Epidermal melanocyte (primary cell): ENCODE measurements around a stretch of chr18.

DNA sequence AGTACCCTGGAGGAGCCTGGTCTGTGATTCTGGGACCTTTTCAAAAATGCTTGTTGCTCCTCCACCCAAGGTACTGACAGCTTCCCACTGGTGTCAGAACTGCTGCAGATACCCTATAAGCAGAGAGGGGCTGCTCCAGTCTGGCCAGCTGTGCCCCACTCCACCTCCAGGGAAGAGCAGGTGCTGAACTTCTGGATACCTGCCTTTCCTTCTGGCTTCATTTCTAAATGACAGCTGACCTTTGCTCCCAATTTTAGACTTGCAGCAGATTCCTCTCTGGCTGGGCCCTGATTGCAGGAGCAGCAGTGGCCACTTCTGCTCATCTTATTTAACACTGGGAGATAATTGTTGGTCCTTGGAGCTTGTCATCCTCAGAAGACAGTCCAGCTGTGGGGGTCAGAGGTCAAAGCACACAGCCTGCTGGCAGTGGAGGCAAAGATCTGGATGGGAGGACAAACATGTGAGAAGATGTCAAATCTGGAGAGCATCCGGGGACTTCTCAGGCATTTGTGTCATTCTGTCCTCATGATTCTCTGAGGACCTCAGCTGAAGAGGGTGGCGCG lies 38.9 kb downstream of the SETBP1 start:
- RRBS = no CpG with 5 or more reads among the region's 3 CpGs

GRCh38 chr18:44743891-44745240 lies 63.7 kb downstream of the SETBP1 start:
- RRBS = 57% methylated on average over 10 of the region's 55 CpGs

DNA sequence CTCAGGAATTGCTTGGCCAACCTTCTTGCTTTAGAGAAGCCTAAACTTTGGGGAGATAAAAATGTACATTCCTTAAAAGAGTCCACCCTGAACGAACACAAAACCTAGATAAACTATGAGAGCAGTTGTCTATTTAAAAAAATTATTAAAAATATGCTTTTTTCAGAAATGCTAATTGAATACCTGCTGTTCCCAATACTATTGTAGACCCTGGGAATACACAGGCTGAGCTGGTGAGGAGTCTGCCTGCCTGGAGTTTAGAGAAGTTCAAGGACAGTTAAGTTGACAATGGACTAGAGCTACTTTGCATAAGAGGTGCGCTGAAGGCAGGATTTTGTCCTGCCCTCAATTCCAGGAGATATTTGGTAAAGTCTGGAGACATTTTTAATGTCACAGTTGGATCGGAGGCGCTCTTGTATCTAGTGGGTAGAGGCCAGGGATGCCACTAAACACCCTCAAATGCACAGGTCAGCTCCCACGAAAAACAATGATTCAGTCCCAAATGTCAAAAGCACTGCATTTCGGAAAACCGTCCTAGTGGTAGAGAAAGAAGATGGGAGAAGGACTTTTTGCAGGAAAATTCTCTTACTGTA lies 110.2 kb downstream of the SETBP1 start:
- RRBS = no CpG with 5 or more reads among the region's 7 CpGs

GRCh38 chr18:44839164-44839976 lies 158.7 kb downstream of the SETBP1 start:
- RRBS = no CpG with 5 or more reads among the region's 8 CpGs

DNA sequence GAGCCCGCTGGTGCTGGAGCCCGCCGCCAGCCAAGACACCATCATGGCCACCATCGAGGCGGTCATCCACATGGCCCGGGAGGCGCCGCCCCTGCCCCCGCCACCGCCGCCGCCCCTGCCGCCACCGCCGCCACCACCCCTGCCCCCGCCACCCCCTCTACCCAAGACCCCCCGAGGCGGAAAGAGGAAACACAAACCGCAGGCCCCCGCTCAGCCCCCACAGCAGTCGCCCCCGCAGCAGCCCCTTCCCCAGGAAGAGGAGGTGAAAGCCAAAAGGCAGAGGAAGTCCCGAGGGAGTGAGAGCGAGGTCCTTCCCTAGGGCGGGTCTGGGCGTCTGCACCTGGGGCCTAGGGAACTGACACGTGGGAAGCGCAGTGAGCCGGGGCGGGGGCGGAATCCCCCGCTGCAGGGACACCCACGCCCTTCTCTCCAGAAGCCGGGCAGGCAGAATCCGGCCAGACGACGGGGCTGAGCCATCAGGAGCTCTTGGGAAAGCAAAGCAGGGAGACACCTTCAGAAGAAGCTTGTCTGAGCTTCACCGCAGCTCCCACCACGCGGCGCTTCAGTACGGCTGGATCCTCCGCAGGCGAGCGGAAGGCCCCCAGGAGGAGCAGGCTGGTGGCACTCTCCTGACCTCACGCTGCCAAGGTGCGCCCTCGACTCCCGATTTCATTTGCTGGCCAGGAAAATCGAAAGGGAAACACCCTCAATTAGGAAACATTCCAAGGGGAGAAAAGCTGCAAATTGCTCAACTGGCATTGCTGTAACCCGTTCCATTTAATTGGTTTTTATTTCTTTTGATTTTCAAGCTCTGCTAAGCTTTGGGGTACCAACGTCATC lies 382.9 kb downstream of the SETBP1 start:
- RRBS = 88% methylated on average over 6 of the region's 52 CpGs

DNA sequence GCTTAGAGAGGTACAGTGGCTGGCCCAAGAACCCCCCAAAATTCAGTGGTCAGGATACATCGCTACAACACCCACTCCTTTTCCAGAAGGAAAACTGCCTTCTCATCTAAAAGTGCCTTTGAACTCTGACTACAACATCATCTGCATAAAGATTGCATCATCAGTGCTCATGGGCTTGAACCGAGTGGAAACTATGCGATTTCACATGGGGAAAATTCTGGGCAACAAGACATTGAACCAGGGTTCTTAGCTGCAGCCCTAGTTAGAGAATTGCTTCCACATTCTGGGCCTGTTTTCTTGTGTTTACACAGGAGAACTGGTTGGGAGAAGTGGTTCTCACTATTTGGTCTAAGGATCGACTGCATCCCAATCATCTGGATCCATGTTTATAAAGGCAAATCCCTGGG lies 294.5 kb upstream of the SLC14A2 start:
- RRBS = no CpG with 5 or more reads among the region's 4 CpGs

DNA sequence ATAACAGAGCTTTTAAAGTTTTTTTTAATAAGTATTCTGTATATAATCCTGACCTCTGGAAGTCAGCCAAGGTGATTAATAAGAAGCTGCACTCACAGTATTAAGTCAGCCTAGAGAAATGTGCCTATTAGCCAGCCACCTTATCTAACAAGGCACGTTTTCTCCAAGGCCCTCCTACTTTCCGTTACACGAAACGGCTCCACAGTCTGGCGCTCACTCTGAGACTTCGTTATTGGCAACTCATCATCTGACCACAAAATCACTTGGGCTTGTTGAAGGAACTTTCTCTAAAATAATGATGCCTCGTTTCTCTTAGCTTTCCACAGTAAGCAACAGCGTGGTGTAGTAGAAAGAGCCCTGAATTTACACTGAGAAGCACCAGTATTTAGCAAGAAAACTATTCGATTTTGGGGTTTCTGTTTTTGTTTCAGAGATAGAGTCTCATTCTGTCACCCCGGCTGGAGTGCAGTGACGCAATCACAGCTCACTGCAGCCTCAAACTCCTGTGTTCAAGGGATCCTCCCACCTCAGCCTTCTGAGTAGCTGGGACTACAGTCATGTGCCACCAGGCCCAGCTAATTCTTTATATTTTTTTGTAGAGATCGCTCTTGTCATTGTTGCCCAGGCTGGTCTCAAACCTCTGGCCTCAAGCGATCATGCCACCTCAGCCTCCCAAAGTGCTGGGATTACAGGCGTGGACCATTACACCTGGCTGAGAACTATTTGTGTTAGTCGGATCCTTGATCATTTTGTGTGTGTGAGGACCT lies 53.5 kb upstream of the SLC14A1 start:
- RRBS = no CpG with 5 or more reads among the region's 15 CpGs

GRCh38 chr18:46070240-46070552 lies 1.9 kb downstream of the PSTPIP2 start:
- RRBS = no CpG with 5 or more reads among the region's 5 CpGs

DNA sequence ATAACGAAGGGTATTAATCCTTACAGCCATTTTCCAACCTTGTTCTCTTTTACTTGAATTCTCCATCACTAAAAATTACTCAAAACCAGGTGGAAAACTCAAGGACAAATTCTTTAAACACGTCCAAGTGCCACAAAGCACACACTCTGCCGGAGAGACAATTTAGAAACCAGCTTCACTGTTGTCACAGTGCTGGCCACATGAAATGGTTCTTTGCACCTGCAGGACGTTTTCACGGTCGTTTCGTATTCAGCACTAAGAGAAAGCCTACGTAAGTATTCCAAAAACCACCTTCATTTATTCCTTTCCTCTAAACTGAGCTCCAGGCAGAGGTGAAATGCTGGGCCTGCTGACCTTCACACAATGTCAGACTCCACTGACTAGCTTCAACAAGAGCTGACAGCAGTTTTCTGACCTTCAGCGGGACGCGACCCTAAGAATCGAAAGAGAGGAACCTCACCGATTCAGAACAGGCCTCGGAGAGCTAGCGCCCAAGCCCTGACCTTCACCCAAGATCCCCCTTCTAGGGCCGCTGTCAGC lies 650 bp downstream of the ATP5F1A start:
- RRBS = no CpG with 5 or more reads among the region's 16 CpGs

DNA sequence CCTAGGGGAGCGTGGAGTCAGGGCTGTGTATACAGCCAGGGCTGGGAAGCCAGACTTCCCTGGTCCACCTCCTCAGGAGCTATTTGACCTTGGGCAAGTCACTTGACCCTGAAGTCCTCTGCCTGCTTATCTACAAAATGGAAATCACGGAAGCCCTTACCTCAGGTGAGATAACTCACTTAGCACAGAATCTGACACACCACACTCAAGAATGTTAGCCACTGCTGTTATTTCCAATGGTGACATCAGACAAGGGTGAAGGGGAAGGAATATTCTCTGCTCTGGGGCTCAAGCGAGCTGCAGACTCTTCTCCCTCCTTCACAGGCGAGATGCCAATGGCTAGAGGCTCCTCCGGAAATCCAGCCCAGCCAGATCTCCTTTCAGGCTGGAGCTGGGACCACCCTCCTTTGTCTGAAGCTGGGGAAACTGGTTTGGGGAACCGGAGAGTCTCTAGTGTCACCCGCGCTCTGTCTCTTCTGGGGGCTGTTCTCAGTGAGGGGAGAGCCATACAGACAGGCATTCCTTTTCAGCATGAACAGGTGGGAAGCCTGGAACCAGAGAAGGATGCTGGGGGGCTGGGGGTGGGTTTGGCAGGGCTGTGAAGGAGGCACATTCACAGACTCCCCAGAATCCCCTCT lies 40.0 kb upstream of the RNF165 start:
- RRBS = 13% methylated on average over 2 of the region's 8 CpGs

DNA sequence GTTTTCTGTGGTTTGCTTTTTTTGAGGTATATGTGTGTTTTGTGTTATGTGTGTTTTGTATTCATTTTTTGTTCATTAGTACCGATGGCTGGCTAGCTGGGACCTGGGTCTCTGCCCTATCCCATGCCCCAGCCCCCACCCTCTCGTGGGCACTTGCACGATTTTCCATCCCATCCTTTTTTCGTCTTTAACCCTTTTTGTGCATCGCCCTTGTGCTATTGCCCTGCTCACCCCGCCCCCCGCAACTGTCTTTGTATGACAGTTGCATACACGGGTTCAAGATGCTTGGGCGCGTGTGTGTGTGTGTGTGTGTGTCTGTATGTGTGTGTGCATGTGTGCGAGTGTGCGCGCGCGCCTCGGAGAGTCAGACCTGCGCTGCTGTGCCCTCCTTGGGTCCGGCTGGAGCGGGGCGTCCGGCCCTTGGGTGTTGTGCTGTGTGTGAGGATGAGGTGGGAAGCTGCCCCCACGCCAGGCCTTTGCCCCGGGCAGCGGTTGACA lies 984 bp downstream of the RNF165 start:
- RRBS = 10% methylated on average over 3 of the region's 24 CpGs

GRCh38 chr18:46561737-46562092 lies 95.3 kb downstream of the LOXHD1 start:
- RRBS = no CpG with 5 or more reads among the region's 4 CpGs

- RRBS = no CpG with 5 or more reads among the region's 4 CpGs
These were observed 28.5 kb downstream of the KATNAL2 start for GRCh38 chr18:46945909-46946353.

- RRBS = 3% methylated on average over 7 of the region's 43 CpGs
These were observed 29.3 kb downstream of the KATNAL2 start for GRCh38 chr18:46946354-46947503.

- RRBS = 3% methylated on average over 11 of the region's 59 CpGs
These were observed 11.9 kb upstream of the SKOR2 start for GRCh38 chr18:47263159-47264027.

GRCh38 chr18:47710339-47710730 lies 220.1 kb downstream of the SMAD2 start:
- RRBS = no CpG with 5 or more reads among the region's 2 CpGs

DNA sequence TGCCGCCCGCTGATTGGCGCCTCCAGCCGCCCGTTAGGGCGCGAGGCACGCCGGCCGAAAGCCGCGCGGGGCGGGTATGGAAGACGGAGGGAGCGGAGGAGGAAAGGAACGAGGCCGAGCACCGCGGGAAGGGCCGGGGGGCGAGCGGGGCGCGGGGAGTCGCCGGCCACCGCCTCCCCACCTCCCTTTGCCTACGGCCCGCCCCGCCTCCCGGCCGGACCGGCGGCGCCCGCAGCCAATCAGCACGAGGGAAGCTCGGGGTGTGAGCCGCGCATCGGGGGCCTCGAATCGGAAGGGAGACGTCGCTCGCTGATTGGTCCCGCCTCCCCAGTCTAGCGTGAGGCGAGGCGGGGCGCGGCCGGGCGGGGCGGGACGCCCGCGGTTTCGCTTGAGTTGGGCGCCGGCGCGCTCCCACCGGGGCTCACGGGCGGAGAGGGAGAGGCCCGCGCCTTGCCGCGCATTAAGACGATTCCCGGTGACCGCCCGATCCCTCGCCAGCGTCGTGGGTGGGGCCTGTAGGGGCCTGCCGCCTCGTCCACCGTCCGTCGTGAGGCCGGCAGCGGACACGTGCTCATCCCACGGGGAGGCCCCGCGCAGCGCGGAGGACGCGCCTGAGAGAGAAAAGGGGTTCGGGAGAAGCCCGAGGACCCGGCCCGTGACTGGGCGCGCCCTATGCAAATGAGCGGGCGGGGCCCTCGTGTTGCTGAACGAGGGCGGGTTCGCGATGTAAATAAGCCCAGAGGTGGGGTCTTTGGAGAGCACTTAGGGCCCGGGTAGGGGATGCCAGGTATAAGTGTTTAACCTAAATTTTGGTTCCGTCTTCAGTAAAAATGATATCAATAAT lies 693 bp upstream of the SMAD2 start:
- RRBS = 3% methylated on average over 61 of the region's 108 CpGs

DNA sequence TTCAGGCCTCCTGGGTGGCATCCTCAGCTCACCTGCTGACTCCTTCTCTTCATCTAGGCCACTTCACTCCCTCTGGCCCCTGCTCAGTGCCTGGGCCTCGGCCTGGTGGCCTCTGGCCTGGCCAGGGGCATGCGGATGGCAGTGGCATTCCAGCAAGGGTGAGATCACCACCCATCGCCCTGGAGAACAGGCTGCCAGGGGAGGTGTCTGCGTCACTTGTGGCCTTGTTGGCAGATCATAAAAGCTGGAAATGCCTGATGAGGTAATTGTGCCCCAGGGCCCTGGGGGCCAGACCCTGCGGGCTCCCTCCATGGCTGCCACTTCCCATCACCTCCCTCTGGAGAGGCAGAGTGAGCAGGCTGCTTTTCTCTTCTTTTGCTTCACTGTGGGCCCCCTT lies 72.5 kb upstream of the SMAD2 start:
- RRBS = no CpG with 5 or more reads among the region's 5 CpGs

GRCh38 chr18:48004417-48005145 lies 74.1 kb upstream of the SMAD2 start:
- RRBS = no CpG with 5 or more reads among the region's 2 CpGs

DNA sequence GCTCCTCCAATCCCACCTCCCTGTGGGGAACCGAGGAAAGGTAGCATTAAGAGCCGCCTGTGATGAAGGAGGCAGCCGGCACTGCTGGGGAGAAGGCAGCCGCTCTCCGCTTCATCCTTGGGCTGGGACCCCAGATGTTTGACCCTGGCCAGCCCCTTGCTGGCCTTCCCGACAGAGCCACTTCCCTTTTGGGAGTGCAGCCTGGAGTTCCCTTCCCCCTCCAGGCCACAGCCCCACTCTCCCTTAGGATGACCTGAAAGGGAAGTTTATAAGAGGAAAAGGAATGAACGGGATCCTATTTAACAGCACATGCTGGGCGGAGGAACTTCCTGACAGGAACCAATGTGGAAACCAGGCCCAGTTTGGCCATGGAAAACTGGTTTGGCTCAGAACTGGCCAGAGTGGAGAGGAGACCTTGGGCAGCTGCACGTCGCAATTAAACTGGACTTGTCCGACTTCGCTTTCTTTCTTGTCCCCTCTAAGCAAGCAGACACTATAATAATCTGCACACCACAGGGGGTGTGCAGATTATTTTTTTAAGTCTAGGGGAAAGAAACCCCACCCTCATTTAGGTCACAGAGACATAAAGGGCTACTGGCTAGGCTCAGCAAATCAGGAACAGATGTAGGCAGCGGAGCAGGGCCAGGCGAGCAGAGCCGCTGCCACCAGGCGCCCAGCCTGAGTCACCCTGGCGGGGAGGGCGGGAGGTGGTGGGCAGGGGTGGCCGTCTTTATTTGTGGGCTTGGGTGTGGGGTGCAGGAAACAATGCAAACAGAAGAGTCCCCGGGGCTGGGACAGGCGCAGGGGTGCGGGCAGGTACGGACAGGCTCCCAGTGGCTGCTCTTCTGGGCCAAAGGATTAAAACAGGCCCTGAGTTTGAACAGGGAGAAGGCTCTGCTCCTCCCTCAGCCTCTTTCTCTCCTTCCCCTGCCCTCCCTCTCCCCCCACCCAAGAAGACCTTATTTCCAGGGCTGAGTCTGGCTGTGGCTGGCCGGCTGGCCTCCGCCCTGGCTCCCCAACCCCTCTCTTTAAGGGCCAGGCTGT lies 142.6 kb upstream of the SMAD2 start:
- RRBS = no CpG with 5 or more reads among the region's 25 CpGs